PC-3 (cell line): ENCODE measurements around a stretch of chr2.

- RAMPAGE, long total RNA: no peak
Measured at GRCh38 chr2:46067696-46068411, 229.4 kb upstream of the EPAS1 start.

DNA sequence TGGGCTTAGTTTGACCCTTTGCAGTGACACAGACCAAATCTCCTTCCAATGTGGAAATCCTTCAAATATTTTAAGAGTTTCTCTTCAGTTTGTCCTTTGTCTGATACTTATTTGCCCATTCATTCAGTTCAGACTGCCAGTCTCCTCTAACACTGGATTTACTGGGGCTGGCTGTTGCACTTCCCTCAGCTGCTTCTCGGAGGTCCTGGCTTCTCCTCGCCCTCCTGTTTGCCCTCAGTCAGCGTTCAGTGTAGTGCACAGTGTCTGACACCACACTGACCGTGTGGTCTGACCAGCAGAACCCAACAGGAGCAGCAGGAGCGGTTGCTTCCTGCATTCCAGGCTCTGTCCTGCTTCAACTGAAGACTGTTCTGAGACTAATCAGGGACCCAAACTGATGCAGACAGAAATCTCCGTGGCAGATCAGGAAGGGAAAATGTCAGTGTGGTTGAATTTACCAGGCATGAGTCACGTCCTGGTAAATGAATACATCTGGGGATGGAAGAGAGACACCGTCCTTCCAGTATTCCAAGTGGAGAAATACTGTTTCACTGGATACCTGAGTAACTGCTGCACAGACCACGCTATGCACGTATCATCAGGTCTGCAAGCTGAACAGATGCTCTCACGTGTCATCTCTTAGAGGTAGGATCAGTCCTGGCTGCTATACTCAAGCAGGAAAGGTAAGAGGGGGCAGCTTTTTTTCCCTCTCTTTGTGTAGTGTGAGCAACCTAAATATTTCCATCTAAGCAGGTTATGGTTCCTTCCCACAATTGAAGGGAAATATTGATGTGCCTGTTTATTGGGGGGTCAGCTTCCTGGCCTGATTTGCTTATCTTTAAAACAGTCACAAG, 223.7 kb upstream of the EPAS1 start:
- RAMPAGE, long total RNA: no peak

GRCh38 chr2:46186878-46187691, 110.1 kb upstream of the EPAS1 start:
- RAMPAGE, long total RNA: no peak

DNA sequence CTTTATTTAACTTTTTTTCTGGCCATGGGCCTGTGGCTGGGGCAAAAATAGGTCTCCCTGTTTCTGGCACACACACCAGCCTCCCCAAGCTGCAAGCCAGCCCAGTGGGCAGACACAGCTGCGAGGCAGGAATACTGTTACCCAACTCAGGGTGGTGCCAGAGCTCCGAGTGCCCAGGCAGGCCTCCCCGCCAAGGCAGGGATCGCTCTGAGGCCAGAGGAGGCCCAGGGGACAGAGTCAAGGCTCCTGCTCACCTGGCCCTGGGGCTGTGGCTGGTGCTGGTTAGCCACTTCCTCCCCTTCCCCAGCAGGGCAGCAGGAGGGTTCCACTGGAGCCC, 67.1 kb upstream of the EPAS1 start:
- RAMPAGE, long total RNA: no peak

- RAMPAGE, long total RNA: no peak
Measured at GRCh38 chr2:46300097-46300401, 2.8 kb downstream of the EPAS1 start.

GRCh38 chr2:46313867-46314672, 16.9 kb downstream of the EPAS1 start:
- RAMPAGE, long total RNA: no peak

DNA sequence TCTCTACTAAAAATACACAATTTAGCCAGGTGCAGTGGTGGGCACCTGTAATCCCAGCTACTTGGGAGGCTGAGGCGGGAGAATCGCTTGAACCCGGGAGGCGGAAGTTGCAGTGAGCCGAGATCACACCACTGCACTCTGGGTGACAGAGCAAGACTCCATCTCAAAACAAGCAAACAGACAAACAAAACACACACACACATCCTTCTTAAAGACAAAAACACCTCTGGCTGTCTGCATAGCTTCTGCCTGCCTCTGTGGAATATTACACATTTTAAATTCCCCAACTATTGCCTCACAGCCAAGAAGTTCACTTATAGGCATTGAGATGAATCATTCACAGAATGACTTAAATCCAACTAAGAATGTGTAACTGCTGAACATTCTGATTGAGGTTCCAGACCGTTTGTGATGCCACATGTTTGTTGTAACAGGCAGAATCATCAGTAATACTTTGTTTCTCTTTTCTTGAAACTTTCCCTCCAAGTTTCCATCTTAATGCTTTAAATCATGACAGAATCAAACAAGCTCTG, 32.5 kb downstream of the EPAS1 start:
- RAMPAGE, long total RNA: no peak

DNA sequence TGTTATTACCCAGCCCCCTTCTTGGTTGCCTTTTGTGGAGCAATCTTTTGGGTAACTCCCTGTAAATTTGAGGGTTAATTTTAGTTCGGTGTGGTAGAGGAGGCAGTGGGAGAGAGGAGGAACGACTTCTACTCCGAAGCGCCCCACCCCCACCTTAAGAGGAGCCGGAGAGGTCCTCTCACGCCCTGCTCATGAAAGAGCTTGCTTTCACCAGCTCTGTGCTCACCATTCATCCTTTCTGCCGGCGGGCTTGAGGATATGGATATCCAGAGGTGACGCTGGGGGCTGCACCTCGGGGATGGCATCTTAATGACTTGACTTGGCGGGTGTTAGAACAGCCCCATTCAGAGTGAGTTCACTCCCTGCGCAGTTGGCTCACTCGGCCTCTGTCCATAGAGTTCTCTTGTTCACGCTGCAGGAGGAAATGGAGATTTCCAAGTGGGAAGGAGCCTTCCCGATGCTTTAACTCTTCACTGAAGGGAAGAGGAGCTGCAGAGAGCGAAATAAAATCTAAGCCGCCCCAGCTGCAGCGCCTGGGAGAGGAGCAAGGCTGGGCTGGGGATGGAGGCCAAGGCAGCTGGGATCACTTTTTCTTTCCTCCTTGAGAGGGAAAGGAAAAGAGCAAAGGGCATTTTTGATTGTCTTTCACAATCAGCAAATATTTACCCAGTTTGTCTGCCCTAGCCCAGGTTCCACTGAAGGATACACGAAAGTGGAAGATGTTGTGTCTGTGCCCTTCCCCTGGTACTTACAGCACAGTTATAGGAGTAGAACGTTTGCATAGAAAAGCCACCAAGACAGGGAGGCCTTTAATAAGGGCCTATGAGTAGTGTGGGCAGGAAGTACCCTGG, 38.6 kb downstream of the EPAS1 start:
- RAMPAGE, long total RNA: no peak

DNA sequence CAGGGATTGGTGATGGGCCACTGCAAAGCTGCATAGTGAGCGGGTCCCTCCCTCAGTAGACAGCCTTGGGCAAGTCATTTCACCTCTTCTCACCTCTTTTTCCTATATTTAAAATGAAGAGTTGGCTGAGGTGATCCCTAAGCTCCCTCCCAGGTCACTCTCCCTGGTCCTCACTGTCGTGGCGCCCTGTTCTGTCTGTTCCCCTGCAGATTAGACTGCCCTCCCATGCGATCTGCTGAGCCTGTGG, 78.1 kb downstream of the EPAS1 start:
- RAMPAGE, long total RNA: no peak

DNA sequence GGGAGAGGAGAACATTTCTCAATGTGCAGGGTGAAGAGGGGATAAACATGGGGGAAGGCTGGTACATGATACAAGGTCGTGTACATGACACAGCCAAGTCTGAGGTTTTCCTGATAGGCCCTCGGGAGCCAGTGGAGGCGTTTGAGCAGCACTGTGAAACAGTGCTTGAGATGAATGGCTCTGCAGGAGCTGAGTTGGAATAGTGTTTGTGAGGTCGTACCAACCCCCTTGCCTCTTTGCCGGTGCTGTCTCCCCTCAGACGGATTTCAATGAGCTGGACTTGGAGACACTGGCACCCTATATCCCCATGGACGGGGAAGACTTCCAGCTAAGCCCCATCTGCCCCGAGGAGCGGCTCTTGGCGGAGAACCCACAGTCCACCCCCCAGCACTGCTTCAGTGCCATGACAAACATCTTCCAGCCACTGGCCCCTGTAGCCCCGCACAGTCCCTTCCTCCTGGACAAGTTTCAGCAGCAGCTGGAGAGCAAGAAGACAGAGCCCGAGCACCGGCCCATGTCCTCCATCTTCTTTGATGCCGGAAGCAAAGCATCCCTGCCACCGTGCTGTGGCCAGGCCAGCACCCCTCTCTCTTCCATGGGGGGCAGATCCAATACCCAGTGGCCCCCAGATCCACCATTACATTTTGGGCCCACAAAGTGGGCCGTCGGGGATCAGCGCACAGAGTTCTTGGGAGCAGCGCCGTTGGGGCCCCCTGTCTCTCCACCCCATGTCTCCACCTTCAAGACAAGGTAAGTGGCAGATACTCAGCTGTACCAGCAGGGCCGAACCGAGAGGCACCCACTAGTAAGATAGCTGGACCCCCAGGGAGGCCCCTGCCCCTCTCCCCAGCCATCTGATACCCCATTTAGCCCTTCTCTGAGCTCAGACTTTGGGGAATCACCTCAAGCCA, 83.0 kb downstream of the EPAS1 start:
- RAMPAGE, long total RNA: no peak

DNA sequence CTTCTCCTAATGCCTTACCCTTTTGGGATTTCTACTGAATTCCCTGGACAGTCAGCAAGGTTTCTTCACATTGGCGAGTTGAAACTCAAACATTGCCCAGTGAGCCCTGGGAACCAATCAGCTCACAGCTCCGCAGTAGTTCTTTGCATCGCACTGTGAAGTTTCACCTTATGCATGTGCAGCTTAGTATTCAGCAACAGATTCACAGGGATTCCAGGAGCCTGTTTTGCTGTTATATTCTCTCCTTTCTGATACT, 7.6 kb upstream of the RHOQ start:
- RAMPAGE, long total RNA: no peak

GRCh38 chr2:46547680-46548802, 5.7 kb upstream of the ATP6V1E2 start:
- RAMPAGE, long total RNA: no peak

GRCh38 chr2:46549138-46549970, 7.0 kb upstream of the ATP6V1E2 start:
- RAMPAGE, long total RNA: no peak

- RAMPAGE, long total RNA: no peak
Measured at GRCh38 chr2:46575942-46576604, 33.7 kb upstream of the ATP6V1E2 start.

GRCh38 chr2:46699989-46700405, 902 bp downstream of the SOCS5 start:
- RAMPAGE, long total RNA: no peak

DNA sequence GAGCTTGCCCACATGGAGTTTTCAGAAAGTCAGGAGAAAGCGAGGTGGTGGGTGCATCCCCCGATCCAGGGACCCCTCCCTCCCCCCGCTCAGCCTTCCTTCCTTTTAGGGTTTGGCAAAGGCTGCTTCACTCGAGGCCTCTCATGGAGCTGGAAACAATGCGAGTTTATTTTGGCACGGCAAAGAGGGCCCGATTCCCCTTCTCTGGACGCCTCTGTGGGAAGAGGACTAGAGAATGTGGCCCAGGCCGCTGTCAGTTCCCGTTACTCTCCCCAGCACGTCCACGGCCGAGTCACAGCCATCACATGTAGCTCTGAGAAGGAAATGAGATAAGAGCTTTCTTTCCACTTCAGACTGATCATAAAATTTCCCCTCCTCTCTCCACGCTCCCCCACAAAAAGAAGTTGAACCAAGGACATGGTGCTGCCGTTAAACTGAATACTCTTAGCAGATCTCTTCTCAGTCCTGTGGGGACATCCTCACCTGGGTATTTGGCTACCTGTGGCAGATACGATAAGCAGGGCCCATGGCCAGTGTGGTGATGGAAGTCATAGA, 101.5 kb downstream of the MCFD2 start:
- RAMPAGE, long total RNA: no peak

GRCh38 chr2:46955129-46955727, 14.2 kb downstream of the TTC7A start:
- RAMPAGE, long total RNA: no peak

GRCh38 chr2:46957293-46957997, 16.4 kb downstream of the TTC7A start:
- RAMPAGE, long total RNA: no peak

DNA sequence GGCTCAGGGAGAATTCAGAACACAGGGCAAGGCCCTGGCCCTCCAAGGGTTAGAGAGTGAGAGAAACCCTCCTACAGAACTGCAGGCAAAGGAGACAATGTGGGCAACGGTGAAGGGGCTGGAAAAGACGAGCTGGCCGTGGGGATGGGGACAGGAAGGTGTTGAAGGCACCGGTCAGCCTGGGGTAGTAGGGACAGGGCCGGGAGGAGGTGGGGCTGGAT, 66.8 kb downstream of the TTC7A start:
- RAMPAGE, long total RNA: no peak

DNA sequence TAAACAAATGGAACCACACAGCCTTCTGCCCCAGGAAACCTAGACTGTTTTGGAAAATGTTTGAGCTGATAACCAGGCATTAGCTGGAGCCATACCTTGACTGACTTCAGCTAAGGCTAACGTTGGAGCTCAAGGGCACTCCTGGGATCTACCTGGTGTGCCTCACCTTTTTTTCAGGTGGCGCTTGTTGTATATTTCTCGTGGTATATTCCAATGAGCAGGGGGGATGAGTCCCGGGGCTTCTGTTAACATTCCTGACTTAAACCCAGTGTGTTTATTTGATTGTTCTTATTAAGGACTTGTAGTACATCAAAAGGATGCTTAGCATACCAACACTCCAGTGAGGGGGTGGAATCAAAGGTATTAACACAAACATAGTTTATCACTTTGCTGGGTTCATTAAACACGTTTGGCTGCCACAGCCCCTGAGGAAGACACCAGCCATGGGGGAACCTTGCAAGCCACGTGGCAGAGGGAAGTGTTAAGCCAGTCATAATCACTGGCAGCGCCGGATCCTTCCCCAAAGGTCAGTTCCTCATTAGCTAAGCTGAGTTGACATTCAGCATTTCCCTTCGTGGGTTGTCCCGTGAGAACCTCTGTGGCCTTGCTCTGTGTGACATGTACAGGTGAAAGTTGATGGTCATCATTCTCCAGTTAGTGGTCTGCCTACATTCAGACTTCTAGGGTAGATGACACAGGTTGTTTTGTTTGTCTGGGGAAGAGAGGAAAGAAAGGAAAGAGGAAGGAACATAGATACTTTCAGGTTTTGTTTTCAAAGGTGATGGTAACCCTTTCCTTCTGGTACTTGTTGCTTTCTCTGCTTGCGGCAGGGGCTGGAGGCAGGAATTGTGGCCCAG, 94.1 kb downstream of the TTC7A start:
- RAMPAGE, long total RNA: no peak